A172 (cell line): ENCODE data around the genes MDN1, UFL1 and ASCC3.

DNA sequence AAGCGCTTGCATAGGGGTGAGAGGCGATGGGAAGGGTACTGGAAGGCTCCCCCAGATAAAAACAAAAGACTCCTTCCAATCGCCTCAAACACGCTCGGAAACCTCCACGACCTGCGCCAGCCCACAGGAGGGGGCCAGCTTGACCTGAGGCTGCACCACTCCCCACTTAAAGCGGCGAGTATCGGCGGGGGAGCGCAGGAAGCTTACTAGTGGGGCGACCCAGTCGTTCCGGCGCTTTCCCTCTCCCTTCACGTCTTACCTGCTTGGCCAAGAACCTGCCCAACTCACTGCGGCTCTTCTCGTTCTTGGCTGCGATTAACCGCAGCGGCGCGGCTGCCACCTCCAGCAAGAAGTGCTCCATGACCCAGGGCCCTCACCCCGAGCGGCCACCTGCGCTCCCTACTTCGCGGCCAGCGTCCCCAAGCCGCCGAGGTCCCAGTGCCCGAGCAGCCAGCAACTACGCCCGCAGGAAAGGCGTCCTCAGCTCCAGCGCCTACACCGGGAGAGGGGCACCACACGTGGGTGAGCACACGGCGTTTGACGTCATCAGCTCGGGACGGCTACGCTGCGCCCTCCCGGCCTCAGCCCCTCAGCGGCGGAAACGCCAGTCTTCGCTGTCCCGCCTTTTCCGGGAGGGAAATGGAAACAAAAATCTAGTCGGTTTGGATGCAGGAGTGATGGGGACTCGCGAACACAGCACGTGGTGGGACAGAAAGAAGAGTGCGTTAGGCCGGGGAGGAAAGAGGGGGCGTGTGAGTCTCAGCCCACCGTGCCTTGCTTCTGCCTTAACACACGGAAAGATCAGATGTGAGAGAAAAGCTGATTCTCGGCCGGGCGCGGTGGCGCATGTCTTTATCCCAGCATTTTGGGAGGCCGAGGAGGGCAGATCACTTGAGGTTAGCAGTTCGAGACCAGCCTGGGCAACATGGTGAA is at the start of gene MDN1:
Gene MDN1 (minus strand): TSS at position 548 of the 933 bp plus-strand sequence.
- RAMPAGE, long total RNA = no peak

GRCh38 chr6:89828881-89829246 is 9.3 kb upstream of the MDN1 start:
- RAMPAGE, long total RNA = no peak

DNA sequence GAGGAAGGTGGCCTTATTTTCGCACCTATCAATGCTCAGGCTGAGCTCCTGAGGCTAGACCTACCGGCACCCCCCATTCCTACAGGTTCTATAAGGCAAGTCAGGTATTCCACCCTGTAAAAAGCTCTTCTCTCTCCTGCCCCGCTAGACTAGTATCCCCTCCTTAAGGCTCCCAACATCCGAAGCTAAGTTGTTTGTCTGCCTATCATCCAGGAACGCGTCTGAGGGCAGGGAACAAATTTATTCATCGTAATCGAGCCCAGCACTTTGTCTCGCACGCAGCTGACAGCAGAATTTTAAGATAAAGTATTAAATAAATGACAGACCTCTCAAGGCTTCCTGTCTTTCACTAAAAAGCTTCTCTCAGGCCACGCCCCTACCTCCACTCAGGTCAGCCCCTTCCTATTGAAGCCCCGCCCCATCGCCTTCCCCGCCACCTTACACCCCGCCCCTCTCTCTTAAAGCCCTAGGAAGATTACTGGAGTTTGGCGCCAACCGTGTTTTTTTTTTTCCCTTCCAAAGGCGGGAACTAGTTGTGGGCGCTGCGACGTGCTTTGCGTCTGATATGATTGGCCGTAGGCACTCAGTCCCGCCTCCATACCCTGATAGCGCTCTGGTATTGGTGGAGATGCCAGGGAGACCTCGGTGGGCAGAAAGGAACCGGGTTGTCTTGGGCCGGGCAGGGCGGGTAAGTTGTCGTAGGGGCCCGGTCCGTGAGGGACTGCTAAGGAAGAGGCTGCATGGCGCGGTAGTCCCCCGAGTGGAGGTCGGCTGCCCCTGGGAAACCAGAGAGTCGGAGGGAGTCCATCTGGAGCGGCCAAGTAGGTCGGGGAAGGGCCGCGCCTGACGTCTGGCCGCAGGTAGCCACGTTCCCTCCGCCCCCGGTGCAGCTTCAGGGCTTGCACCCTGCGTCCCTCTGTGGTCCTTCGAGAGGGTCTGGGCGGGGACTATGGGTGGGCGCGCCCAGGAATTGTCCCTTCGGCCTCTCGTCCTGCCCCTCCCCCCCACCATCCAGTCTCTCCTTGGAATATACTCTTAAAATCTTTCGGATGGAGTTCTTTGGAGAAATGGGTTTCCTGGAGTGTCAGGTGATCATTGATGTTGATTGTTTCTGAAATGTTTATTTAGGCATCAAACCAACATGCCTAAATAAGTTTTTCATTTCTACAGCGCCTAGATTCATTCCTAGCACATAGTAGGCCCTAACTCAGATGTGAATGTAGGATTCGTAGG is 10.1 kb upstream of the MDN1 start:
- RAMPAGE, long total RNA = start-site peak on the plus strand centred at position 668 of the sequence, 11 bp wide, 30 and 35 reads in 2 replicates

GRCh38 chr6:89952714-89953309 is 58.5 kb downstream of the GJA10 start:
- RAMPAGE, long total RNA = no peak

- RAMPAGE, long total RNA = no peak
Measured at GRCh38 chr6:90233801-90234396, 62.7 kb downstream of the BACH2 start.

DNA sequence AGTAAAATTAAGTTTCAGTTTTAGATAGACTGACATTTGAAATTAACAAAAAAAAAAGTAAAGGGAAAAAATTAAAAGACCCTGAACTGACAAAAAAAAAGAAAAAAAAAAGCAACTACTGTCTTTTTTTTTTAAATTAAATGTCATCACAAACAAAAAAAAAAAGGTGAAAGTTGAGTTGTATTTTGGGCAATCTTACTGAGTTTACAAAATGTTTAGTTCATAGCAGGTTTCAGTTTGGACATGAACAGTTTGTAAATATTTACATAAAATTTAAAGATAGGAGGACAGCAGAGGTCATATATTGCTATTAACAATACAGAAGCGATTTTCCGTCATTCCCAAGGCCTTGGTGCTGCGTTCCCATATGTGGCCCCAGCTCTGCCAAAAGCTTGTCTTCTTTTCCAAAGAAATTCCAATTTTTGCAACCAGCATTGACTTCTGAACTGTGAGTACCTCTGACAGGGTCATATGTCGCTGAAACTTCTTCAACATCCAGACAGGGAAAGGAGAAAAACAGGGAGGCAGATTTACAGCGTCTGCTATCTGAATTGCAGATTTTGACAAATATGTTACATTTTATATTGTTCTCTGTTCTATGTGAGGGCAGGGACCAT is 5.1 kb downstream of the BACH2 start:
- RAMPAGE, long total RNA = no peak

- RAMPAGE, long total RNA = no peak
Measured at GRCh38 chr6:90294981-90295827, 1.4 kb downstream of the BACH2 start.

DNA sequence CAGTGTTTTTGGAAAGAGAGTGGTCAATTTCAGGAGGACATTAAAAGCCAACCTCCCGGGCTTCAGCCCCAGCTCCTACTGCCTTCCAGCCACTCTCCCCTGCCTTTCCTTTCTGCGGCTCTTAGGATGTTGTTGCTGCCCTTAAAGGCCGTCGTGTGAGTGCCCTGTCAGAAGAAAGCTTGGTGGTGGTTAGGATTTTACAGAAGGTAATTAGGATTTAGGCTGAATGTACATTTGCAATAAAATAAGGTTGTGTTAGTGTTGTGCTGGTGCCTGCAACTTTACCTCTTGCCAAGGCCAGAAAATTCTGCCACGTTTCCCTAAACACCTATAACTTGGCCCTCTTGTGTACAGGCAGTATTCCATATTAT is 873 bp upstream of the BACH2 start:
- RAMPAGE, long total RNA = no peak

- RAMPAGE, long total RNA = no peak
Measured at GRCh38 chr6:92875233-92875791, 544.0 kb downstream of the EPHA7 start.

GRCh38 chr6:95516934-95517822 is 60.2 kb upstream of the MANEA start:
- RAMPAGE, long total RNA = no peak

DNA sequence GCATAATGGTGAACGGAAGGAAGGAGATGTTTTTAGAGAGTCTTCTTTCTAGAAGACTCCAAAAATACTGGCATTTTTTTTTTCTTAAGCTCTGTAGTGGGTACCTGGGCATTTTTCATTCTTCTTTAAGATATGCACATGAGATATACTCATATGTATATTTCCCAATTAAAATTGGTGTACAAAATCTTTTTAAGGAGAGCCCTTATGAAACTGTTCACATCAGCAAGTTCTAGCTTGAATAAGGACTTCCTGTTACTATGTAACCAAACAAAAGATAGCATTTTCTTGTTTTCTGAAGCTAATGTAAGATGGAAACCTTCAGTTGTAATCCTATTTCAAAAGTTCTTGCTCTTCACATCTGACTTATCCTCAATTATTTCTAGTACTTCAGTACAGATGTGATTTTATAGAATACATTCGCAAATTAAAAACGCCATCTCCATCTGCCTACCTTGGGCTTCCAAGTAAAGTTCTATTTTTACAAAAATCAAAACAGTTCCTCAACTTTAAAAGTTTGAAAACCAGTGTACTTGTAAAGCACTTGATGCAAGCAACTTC is 616 bp upstream of the MANEA start:
- RAMPAGE, long total RNA = no peak

DNA sequence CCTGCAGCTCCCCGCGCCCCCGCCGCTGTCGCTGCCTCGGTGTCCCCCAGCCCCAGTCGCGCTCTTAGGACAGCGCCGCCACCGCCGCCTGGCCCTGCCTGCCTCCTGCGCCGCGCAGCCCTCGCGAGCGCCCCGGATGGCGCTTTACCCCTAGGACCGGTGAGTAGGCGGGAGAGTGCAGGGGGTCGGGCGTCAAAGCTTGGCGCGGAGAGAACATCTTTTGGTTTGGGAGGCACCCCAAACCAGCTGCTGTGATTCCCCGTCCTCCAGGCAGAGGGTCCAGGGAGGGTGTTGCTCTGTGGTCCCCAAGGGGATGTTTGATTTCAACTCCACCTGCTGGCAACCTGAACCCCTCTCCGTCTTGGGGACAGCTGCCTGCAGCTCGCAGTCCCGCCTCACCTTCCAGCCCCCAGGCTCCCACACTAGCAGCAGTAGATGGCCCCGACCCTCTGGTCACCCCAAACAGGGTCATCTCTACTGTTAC is 322 bp downstream of the FUT9 start:
- RAMPAGE, long total RNA = no peak

- RAMPAGE, long total RNA = start-site peak on the plus strand at chr6:96521810-96521861, 49 and 212 reads in 2 replicates
Measured at GRCh38 chr6:96521028-96521948, at the start of gene UFL1. Gene UFL1, plus strand, starts transcription at chr6:96521806.

GRCh38 chr6:96542220-96543178 is 20.4 kb upstream of the FHL5 start:
- RAMPAGE, long total RNA = no peak

- RAMPAGE, long total RNA = no peak
Measured at GRCh38 chr6:97407283-97407528, 124.2 kb upstream of the MMS22L start.

DNA sequence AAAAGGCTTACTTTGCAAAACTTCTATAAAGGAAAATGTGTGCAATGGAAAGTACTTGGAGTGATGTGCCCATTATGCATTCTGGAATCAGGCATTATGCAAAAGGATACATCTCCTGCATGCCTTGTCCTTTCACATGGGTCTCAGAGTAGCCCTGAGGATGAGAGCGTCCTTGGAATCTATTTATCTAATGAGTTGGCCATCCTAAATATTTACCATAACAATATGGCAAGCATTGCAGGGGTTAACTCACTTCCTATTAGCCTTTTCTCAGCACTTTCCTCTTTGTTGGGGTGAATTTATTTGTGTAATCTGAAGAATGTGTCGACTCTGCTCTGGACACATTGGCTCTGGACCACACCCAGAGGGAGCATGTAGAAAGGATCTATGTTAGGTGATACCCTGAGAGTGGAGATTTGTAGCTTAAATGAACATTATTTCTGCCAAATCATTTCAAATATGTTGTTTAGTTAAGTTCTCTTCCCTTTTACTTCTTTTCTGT is 756.9 kb upstream of the MMS22L start:
- RAMPAGE, long total RNA = no peak

DNA sequence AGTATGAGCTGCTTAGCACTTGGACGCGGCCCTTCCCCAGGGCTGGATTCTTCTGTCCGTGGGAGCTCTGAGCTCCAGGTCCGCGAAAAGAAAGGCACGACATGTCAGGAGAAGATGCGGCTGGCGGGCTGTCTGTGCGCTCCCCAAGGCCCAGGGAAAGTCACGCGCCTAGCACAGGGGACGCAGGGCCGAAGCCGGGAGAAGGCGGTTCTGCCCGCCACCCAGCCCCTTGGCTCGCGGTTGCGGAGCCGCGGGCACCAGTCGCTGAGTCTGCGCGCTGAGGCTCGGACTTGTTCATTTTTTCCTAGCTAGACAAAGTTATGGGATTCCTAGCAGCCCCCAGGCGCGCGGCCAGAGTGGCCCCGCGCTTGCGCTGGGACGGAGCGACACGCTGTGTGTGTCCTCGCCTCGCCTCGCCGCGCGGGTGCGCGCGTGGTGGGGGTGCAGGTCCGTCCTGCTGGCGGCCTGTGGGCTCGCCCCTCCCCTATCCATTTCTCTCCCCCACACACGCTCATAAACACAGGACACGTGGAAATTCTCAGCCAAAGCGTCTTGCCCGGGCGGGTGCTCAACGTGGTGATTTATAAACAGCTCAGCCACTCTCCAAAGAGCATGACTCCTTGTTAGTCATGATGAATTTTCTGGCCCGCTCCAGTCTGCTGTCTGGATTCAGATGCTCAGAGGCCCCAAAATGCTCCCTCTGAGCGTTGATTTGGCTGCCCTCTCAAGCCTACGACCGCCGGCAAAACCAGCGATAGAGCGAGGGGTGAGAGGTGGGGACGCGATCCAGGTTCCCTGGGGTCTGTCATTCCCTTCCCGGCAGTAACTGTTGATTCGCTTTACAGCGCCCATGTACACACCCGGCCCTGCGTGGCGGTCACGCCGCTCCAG is 1.8 kb upstream of the POU3F2 start:
- RAMPAGE, long total RNA = no peak

DNA sequence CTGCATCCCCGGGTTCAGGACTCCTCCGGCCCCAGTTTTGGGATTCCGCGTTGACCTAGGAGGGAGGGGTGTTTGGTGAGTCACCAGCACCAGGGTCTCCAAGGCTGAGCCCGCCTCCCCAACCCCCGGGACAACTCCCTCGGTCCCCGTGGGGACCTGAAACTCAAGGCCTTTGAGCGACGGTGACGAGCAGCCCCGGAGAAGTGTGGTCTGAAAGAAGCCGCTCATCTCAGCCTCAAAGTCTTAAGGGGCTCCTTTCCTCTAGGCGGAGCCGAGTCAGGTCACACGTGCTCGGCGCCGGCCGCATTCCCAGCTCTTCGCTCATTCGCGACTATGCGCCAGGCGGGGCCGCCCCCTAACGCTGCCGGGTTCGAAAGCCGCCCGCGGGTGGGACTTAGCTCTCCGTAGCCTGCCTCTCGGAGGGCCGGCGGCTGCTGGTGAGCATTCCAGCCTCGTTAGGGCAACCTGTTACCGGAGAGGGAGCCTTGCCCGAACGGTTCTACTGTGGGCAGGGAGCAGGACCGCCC is 3.1 kb upstream of the PRDM13 start:
- RAMPAGE, long total RNA = no peak

- RAMPAGE, long total RNA = no peak
Measured at GRCh38 chr6:100460609-100461275, 4.0 kb downstream of the SIM1 start.

- RAMPAGE, long total RNA = start-site peak on the minus strand at chr6:100881289-100881336, 184 and 306 reads in 2 replicates; start-site peak on the plus strand at chr6:100881434-100881485, 11 and 35 reads in 2 replicates
Measured at GRCh38 chr6:100880650-100881688, at the start of gene ASCC3. Gene ASCC3, minus strand, starts transcription at chr6:100881329.